ENCODE data around the genes MOCS2 and ARL15.

- PRO-cap, result no peak
Measured at GRCh38 chr5:52915244-52915823, 73.8 kb upstream of the ITGA2 start.

DNA sequence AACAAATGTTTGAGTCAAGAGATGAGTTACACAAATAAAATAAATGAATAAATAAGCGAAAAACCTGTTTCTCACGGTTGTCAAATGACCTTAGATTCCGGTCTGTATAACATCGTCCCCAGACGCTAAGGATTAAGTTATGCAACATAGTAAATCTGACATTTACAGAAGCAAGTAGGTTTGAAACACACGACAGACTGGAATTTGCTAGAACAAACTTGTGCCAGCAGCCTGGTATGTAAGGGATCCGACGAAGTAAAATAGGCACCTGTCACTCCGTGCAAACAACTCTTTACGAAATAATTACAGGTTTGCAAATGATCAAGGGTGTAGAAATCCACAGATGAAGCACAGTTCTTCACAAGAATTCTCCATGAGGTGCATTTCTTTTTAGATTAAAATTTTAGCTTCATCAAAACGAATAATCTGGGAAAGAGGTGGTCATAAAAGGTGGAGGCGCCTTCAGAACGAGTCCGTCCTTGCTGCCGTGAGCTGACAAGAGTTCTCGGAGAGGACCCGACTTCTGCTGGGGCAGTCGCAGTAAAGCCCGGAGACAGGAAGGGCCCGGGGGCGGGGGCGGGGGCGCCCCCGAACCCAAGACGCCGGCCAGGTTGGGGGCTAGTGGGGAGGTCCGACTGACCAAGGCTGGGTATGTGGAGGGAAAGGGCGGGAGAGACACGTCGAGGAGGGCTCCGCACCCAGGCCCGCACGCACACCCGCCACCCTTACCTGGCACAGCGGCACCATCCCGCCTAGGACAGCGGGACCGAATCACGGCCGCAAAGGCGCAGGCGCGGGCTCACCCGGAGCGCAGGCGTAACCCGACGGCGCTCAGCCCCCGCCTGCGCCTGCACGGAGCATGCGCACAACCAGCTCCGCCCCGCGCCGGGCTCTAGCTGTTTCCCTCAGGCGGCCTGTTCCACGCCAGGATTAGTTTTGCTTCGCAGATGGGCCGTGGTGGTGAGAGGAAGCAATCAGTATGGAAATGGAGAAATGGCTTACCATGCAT, at the start of gene MOCS2:
TSS of gene MOCS2 (minus strand) at position 775 of the 1,009 bp plus-strand sequence.
- PRO-cap, result bidirectional peak, plus-strand start at position 946 of the sequence, minus-strand start at position 759 of the sequence

- PRO-cap, result no peak
Measured at GRCh38 chr5:53926600-53927213, 366.3 kb downstream of the NDUFS4 start.

DNA sequence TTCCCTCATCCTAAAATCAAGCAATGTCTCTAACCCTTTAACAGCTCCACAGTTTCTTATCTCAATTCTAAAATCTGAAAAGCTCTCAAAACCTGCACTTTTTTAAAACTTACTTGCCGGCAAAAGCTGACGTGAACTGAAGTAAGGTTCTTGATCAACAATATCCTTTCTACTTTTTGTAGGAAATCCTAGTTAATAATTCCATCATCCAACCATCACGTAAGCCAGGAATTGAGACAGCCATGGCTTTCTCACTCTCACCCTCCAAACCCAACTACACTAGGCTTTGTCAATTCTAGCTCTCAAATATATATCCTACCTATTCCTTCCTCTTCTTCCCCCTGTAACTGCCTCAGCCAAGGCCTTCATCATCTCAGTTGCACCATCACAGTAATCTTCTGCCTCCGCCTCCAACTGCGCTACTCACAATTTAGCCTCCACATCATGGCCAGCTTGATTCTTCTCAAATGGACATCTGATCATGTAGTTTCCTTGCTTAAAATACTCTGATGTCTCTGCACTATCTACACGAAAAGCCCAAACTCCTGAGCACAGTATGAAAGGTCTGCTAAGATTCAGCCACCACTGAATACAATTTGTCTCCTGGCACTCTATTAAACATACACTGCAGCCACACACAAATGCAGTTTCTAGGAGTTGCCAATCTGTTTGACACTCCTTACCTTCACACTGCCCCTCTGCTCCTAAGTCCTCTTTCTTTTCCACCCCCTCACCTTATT, 140.3 kb downstream of the ARL15 start:
- PRO-cap, result no peak

DNA sequence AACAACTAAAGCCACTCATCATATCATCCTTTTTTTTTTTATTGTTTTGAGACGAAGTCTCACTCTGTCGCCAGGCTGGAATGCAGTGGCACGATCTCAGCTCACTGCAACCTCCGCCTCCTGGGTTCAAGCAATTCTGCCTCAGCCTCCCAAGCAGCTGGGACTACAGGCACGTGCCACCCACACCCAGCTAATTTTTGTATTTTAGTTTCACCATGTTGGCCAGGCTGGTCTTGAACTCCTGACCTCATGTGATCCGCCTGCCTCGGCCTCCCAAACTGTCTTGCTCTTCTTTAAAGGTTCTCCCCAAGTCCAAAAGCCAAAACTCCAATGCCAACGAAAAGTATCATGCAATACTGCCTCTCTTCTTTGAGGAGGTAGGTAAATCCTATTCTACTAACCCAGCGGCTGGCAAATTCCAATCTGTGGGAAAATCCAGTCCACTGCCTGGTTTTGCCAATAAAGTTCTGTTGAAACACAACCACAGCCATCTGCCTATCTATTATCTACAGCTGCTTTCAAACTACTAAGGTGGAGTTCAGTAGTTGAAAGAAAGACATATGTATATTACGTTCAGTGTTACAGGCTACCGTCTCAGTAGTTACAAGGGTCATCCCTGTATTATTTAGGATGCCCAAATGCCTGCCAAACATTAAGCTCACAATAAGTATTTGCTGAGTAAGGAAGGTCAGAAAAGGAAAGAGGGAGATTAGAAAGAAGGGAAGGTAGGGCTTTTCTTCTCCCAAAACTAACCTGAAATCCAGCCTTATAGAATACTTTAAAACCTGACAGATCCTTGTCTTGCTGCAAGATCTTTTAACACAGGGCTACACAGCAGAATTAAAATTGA, 16.3 kb downstream of the ARL15 start:
- PRO-cap, result no peak

DNA sequence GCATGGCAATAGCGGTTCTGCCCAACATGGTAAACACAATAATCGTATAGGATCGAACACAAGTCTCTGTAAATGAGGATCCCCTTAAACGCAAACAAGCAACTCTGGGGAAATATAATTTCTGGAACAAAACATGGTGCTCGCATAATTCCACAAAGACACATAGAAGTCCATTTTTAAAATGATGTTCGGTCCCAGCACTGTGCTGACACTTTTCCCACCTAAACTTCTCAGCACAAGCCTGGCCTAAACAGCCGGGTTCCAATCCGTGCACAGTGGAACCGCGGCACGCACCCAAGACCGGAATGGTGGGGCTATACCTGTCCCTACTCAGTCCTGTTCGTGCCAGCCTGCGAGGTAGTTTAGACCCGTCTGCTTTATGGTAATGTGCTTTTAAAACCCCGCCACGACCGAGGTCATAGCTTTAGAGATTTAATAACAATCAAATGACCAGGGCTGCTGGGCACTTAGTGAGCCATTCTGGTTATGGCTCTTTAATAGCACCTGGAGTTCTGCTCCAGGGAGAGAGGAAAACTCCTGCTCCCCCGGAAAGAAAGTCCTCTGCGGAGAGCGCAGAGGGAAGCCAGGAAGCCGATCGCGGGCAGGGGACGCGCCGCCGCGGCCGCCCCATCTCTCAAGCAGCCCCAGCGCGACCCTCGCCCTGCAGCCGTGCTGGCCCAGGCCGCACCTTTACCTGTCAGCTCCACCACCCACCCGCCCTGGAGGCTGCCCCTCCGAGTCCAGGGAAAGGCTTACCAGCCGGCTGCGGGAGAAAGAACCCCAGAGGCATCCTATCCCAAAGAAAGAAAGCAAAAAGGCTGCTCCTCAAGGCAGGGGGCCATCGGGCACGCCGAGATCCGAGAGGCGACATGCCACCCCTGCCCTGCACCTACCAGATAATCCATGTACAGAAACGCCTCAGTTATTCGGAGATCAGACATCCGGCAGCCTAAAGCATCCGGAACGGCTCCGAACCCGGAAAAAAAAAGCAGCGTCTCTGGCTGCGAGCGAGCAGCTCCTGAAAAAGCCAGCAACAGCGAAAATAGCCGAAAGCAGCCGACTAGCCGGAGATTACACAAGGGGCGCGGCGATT, at the start of gene ARL15:
TSS of gene ARL15 (minus strand) at position 1,035 of the 1,093 bp plus-strand sequence.
- PRO-cap, result unidirectional peak, plus-strand start at position 586 of the sequence; bidirectional peak, plus-strand start outside the sequence, minus-strand start at position 1,013 of the sequence

DNA sequence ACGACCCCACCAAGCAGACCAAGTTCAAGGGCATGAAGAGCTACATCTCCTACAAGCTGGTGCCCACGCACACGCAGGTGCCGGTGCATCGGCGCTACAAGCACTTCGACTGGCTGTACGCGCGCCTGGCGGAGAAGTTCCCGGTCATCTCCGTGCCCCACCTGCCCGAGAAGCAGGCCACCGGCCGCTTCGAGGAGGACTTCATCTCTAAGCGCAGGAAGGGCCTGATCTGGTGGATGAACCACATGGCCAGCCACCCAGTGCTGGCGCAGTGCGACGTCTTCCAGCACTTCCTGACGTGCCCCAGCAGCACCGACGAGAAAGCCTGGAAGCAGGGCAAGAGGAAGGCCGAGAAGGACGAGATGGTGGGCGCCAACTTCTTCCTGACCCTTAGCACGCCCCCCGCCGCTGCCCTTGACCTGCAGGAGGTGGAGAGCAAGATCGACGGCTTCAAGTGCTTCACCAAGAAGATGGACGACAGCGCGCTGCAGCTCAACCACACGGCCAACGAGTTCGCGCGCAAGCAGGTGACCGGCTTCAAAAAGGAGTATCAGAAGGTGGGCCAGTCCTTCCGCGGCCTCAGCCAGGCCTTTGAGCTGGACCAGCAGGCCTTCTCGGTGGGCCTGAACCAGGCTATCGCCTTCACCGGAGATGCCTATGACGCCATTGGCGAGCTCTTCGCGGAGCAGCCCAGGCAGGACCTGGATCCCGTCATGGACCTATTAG, 1.4 kb downstream of the SNX18 start:
- PRO-cap, result no peak

DNA sequence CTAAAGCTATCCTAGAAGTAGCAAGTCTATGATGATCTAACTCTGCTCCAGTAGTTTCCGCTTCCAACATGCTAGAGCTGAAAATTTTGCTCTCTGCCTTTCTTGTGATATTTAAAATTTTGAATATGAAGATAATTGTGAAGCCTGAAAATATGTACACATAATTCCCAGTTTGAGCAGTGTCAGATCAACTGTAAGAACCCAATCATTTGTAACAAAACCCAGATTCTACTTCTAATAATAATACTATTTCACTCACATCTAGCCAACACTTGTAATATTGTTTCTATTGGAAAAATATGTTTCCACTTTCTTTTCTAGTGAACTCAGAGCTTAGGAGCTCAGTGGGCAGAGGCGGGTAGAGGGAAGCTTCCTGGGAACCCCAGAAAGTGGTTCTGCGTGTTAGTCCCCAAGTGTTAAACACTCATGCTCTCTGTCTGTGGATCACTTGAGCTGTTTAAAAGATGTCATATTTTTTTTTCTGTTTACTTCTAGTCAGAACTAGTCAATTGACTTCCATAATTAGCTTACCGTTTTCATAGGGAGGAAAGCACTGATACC, 20.5 kb downstream of the SNX18 start:
- PRO-cap, result no peak

DNA sequence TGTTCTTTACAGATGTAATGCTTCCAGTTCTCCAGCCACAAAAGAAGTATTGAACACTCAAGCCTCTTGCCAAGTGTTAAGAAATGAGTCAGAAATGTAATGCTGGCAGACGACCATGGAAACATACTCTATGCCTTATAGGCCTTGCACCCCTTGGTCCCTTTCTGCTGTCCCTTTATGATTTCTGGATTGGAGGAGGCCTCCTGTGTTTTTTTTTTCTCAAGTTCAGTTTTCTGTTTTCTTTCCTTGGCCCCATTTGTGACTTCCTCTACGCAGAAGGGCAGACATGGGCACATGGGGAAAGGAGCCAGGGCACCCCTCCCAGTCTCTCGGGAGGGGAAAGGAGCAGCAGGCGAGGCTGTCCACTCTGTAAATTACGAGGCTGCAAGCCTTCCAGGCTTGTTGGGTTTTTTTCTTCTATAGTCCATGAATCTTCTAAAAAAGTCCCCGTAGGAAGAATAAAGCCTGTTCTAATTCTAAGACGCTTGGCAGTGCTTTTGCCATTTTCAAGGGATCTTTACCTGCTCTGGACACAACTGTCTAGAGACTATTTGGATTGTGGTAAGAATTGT, 53.4 kb downstream of the SNX18 start:
- PRO-cap, result unidirectional peak, plus-strand start at position 324 of the sequence

- PRO-cap, result no peak
Measured at GRCh38 chr5:54626283-54626928, 108.8 kb downstream of the SNX18 start.

GRCh38 chr5:54702804-54703655, 185.5 kb downstream of the SNX18 start:
- PRO-cap, result no peak

GRCh38 chr5:55176345-55176816, 3.4 kb upstream of the CDC20B start:
- PRO-cap, result no peak

GRCh38 chr5:55233287-55233372, 278 bp downstream of the CCNO start:
- PRO-cap, result no peak

- PRO-cap, result no peak
Measured at GRCh38 chr5:55356602-55356963, 48.8 kb downstream of the MTREX start.

DNA sequence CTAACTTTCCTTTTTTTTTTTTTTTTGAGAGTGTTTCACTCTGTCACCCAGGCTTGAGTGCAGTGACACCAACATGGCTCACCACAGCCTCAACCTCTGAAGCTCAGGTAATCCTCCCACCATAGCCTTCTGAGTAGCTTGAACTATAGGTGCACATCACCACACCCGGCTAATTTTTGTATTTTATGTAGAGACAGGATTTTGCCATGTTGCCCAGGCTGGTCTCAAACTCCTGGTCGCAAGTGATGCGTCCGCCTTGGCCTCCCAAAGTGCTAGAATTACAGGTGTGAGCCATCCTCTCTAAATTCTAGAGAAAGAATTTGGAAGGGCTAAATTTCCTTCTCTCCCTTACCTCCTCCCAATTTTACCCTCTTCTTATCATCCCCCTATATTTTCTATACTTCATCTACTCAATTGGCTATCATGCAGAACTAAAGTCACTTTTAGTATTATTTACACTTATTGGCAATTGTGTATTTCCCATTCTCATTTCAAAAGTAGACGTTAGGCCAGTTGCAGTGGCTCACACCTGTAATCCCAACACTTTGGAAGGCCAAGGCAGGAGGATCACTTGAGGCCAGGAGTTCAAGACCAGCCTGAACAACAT, 29.9 kb downstream of the PLPP1 start:
- PRO-cap, result no peak

GRCh38 chr5:55507472-55508002, 27.2 kb downstream of the PLPP1 start:
- PRO-cap, result no peak

GRCh38 chr5:55853289-55853708, 2.1 kb downstream of the IL31RA start:
- PRO-cap, result no peak

DNA sequence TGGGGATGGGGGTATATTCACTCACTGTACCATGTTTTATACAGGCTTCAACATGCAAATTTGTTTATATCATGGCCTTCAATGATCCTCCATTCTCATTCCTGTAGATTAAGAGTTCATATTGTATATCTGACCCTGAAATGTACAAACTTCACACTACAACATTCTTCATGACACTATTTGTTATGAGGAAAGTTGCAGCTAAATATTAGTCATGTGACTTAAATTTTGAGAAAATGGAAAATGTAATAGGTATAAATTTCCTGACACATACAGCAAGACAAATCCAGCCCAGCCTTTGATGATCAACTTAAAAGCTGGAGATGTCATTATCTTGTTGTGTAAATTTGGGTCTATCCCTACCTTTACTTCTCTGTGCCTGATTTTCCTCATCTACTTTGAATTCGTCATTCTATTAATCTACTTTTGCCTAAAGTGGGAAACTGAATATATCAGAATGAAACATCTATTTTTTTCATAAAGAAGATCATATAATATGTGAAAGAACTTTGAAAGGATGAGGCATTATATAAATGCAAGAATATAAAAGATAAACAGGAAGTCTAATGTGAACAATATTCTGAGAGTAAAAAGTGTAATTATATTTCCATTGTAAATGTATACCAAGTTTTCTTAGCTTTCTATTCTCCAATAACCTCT, 55.8 kb downstream of the IL6ST start:
- PRO-cap, result no peak

DNA sequence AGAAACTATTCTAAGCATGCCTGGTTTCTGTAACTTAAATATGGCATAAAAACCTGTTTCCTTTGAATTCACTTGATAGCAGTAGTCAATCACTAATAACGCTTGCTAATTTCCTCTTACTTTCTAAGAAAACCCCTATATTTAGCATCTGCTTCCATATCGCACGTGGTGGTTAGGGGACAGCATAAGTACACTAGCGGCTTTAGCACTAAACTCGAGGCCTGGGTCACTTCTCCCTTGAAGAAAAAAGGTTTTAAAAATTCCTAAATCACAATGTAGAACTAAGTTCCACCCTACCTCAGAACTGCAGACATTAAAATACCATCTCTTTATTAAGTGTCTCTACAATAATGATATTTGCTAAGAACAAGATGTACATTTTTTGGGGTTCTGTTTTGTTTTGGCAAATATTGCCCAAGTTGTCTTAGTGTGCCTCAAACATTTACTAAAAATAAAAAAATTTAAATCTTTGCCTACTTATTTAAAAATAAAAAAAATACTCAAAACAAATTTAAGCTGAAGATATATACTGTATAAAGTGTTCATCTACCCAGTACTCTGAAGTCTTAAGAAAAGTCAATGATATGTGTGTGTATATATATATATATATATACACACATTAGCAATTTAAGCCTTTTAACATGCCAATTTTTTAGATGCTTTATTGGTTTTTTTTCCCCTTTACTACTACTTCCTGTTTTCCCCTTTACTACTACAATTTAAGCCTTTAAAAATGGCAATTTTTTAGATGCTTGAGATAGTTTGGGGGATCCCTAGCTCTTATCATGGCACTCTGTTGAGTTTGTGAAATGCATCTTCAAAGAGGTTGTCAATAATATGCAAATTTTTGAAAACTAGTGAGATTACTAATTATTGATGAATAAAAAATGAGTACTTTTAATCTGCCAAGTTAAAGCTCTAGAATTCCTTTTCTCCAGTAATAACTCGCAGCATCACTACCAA, 54.9 kb downstream of the IL6ST start:
- PRO-cap, result no peak

DNA sequence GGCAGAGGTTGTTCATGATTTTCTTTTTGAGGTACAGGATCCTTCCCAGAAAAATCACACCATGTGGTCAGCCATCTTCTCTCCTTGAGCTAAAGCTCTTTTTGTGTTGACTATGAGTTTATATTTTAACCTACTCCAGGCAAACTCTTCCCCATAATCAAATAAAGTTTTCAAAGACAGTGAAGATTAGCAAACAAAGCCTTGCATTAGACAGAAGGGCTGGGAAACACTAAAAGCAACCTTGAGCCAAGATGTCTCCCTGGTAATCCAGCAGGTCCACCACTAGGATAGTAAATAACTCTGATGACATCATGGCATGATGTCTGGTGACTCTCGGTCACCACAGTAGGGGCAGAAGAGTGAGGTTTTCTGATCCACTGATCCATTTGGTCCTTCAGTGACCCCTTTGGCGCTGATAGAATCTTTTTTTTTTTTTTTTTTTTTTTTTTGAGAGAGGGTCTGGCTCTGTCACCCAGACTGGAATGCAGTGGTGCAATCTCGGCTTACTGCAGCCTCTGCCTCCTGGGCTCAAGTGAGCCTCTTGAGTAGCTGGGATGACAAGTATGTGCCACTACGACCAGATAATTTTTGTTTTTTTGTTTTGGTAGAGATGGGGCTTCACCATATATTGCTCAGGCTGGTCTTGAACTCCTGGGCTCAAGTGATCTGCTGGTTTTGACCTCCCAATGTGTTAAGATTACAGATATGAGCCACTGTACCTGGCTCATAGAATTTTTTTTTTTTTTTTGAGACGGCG, 30.7 kb upstream of the IL6ST start:
- PRO-cap, result no peak

Data from ascending aorta (tissue), 1 donor.